HT1080 (cell line): ENCODE measurements around the genes CYP8B1 and TMEM158.

RAMPAGE:
- cytosol, long total RNA, result no peak
- long total RNA, result no peak
- nucleus, long total RNA, result no peak
Observed at GRCh38 chr3:42875725-42876411, at the start of gene CYP8B1. TSS of gene CYP8B1 (minus strand) at chr3:42875879.

DNA sequence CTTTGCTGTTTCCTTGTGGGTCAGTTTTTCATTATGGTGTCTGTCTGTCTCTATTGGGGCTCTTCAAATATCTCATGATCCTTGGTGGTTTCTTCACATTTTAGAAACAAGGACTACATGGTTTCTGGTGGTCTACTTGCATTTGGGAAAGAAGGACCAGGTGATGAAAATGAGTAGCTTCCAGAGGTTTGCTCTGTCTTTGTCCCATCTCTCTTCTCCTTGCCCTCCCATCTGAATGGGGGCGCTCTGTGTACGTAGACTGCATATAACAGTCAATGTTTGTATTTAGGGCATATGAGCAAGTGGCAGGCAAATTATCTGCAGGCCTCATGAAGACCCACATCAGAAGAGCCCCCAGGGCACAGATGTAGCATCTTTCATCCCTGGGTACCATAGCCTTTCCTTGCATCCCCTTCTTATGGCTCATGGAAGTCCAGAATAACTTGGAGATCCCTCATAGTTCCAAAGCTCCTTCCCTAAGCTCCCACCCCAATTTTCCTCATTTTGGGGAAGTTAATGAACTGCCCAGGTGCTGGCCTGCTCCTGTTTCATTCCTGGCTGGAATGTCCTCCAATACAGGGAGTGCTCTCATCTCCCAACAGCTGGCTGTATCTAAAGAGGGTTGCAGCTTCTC lies 113.2 kb downstream of the SNRK start:
RAMPAGE:
- cytosol, long total RNA, result no peak
- long total RNA, result no peak
- nucleus, long total RNA, result no peak

DNA sequence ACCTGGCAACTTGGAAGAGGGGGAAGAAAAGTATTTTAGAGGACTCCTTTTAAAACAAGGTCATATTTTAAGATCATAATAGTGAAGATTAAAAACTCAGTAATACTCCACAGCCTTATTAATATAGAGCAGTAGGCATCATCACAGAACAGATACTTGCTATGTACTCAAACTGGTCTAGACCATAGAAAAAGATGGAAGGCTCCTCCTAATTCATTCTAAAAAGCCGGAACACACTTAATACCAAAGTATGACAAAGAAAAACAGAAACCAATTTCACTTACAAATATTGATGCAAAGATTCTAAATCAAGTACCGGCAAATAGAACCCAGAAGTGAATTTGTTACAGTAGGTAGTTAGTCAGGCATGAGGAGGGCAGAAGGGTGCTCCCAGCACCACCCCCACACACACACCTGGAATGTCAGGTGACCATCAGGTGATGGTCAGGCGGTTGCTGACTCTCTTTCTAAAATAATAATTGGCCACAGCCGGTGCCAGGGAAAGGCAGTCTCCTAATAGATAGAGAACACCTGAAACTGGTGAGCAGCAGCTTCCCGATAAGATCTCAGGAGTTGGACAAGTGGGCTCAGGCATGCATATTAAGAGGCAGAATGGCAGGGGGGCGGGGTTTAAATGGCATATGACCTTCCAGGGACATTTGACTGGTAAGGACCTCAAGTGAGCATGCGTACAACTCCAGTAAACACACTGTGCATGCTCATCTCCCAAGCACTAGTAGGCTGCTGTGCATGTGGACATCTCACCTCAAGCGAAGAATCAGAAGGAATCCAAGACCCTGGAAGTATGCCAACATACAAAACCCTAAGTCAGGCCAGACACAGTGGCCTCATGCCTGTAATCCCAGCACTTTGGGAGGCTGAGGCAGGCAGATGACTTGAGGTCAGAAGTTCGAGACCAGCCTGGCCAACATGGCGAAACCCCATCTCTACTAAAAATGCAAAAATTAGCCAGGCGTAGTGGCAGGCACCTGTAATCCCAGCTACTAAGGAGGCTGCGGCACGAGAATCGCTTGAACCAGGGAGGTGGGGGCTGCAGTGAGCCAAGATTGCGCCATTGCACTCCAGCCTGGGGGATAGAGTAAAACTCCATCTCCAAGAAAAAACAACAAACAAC lies 131.0 kb downstream of the ANO10 start:
RAMPAGE:
- cytosol, long total RNA, result no peak
- long total RNA, result no peak
- nucleus, long total RNA, result no peak

DNA sequence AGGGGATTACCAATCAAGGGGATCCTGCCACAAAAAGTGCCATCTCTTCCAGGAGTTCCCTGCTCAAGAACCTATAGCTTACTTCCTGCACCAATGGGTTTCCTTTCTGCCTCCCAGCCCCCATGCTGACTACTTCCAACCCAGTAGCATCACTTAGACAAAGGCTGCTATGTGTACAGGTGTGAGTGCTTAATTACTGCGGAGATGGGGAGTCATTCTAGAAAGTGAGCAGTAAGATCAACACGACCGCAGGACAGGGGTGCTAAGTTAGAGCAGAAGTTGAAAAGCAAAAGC lies 49.3 kb downstream of the ANO10 start:
RAMPAGE:
- cytosol, long total RNA, result no peak
- long total RNA, result no peak
- nucleus, long total RNA, result no peak

GRCh38 chr3:43624599-43625388 lies 3.0 kb upstream of the ANO10 start:
RAMPAGE:
- cytosol, long total RNA, result no peak
- long total RNA, result no peak
- nucleus, long total RNA, result no peak

GRCh38 chr3:43714691-43715276 lies 24.0 kb downstream of the ABHD5 start:
RAMPAGE:
- cytosol, long total RNA, result no peak
- long total RNA, result no peak
- nucleus, long total RNA, result no peak

RAMPAGE:
- cytosol, long total RNA, result no peak
- long total RNA, result no peak
- nucleus, long total RNA, result no peak
Observed at GRCh38 chr3:43733637-43734494, 43.1 kb downstream of the ABHD5 start.

RAMPAGE:
- cytosol, long total RNA, result no peak
- long total RNA, result no peak
- nucleus, long total RNA, result no peak
Observed at GRCh38 chr3:43736428-43737132, 45.8 kb downstream of the ABHD5 start.

DNA sequence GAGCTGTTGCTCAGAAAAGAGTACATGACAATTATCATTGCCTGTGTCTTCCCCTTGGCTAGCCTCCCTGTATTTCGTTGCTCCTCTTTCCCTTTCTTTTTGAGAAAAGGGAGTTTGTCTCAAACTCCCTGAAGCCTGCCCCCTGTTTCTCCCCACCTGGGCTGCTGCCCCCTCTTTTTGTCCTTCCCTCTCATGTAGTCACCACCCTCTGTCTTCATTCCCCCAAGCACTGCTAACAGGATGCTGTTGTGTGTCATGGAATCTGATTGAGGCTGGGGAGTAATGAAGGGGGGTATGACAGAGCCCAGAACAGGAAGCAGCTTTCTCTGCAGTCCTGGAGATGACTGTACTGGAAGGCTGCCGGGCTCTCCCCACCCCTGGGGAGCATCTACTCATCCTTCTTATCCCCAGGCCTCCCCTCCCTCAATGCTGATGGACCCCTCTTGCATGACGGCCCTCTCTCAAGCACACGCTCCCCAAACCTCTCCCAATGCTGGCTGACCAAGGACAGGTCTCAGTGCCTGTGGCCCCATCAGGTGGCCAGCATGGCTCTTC lies 181.6 kb downstream of the ABHD5 start:
RAMPAGE:
- cytosol, long total RNA, result start-site peak on the minus strand centred at position 226 of the sequence, 245 bp wide, 13 and 6 reads in 2 replicates
- long total RNA, result no peak
- nucleus, long total RNA, result no peak

RAMPAGE:
- cytosol, long total RNA, result no peak
- long total RNA, result no peak
- nucleus, long total RNA, result no peak
Observed at GRCh38 chr3:43994773-43995516, 246.7 kb upstream of the TOPAZ1 start.

DNA sequence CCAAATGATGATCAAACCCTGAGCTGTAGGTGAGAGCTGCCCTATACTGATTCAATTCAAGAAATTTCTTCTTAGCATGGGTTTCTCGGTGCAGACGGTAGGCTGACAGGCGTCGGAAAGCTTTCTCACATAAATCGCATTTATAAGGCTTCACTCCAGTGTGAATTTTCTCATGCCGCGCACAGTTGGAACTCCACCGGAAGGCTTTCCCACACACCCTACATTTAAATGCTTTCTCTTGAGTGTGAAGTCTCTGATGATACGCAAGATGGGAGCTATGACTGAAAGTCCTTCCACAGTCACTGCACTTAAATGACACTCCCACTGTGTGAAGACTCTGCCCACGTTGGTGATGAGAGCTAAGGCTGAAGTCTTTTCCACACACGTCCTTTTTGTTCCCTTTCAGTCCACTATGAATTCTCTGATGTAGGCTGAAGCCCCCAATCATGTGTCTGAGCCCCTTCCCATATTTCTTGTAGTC lies 29.5 kb downstream of the ZNF445 start:
RAMPAGE:
- cytosol, long total RNA, result no peak
- long total RNA, result no peak
- nucleus, long total RNA, result no peak

GRCh38 chr3:44450237-44451091 lies 27.0 kb downstream of the ZNF445 start:
RAMPAGE:
- cytosol, long total RNA, result no peak
- long total RNA, result no peak
- nucleus, long total RNA, result no peak

DNA sequence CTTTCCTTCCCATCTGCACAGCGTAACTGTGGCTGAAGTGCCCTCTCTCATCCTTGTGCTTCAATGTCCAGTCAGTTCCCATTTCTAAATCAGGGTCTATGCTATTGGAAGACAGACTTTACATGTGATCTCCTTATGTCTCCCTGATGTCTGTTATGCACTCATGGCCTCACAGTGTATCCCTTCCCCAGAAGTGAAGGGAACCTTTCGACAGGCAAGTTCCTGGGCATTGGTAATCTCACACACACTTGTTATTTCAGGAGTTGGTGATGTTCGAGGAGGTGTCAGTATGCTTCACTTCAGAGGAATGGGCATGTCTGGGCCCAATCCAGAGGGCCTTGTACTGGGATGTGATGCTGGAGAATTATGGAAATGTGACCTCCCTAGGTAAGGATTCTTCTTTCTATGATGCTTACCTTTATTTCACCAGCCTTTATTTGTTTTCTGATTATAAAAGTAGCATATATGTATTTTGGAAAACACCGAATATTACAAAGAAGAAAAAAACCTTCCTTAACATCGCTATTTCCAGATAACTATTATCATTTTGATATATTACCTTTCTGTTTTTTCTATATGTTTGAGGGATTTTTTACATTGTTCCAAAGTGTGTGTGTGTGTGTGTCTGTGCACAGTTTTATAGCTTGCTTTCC lies 7.5 kb downstream of the ZNF197 start:
RAMPAGE:
- cytosol, long total RNA, result no peak
- long total RNA, result no peak
- nucleus, long total RNA, result no peak

DNA sequence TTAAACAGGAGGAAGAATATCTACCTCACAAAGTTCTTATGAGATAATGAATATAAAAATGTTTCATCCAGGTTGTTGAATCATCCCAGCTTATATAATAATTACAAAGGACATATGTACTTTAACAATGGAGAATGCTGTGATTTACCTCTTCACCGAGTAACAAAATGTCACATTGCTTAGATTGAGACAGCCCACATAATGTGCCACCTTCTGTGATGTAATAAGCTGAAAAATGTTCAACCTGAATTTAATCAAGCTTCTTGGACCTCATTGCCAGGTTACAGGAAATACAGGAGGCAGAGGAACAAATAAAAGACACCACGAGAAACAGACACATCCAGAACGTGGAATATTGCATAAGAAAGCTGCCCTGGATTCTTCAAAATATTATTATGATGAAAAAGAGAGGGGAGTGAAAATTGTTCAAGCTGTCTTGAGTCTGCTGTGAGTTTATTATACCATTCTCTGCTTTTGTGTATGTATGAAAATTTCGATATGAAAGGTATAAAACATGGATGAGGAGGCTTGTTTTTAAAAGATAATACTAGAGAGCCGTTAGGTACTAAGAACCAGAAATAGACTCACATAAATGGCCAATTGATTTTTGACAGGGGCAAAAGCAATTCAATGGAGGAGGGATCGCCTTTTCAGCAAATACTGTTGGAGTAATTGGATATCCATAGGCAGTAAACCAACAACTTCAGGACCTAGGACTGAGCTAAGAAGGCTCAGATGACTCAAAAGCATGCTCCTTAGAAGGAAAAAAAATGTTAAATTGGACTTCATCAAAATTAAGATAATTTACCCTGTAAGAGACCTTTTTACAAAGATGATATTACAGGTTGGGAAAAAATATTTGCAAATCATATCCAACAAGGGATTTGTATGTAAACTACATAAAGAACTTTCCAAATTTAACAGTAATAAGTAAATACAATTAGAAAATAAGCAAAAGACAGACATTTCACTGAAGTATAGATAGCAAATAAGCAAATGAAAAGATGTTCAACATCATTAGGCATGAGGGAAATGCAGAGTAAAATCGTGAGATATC lies 2.0 kb upstream of the ZNF35 start:
RAMPAGE:
- cytosol, long total RNA, result no peak
- long total RNA, result no peak
- nucleus, long total RNA, result no peak

RAMPAGE:
- cytosol, long total RNA, result no peak
- long total RNA, result no peak
- nucleus, long total RNA, result no peak
Observed at GRCh38 chr3:44685280-44685992, 27.0 kb upstream of the ZNF502 start.

DNA sequence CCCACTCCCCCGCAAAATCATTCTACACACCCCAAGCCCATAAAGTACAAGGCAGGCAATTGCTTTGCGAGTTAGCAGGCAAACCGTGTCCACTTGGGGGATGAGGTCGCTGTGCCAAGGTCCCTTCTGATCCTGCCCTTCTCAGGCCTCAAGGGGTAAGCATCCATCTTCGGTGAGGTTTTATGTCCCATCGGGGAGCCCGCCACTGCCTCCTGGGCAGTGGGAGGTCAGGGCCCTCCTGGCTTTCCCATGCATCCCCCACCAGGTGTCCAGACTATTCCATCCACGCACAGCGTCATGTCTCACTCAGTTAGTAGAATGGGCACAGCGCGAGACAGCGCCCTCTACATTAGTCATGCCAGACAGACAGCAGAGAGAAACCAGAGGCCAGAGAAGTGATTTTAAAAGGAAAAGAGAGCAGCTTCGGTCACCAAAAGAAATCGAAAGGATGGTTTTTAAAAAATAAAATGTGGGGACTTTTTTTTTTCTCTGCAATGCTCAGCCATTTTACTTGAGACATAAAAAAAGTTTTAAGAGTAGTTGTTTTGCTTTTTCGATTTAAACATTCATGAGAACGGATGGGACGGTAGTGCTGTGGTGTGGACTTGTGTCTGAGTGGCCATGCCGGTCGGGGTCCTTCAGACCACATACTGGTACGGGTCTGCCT lies 49.8 kb downstream of the ZDHHC3 start:
RAMPAGE:
- cytosol, long total RNA, result no peak
- long total RNA, result no peak
- nucleus, long total RNA, result no peak

DNA sequence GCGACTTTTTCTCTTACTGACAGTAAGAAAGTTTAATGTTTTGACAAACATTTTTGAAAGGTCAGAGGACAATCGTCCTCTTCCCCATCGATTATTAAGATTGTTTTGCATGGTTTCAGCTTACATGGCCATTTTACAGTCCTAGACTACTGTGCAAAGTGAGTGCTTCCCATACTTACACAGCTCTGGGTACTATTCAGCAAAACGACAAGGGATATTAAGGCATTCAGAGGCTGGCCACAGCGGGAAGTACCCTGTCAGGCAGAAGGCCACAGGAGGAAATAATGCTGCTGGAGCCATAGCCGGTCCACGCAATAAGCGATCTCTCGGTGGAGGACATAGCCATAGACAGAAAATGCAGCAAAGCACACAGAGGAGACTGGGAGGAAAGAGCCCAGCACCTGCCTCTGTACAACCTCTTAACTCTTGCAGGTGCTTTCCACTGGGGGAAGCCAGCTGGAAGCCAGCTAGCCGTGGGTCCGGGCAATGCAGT lies 19.7 kb downstream of the CLEC3B start:
RAMPAGE:
- cytosol, long total RNA, result no peak
- long total RNA, result no peak
- nucleus, long total RNA, result no peak

GRCh38 chr3:45092665-45093338 lies 53.4 kb downstream of the CDCP1 start:
RAMPAGE:
- cytosol, long total RNA, result no peak
- long total RNA, result no peak
- nucleus, long total RNA, result no peak

DNA sequence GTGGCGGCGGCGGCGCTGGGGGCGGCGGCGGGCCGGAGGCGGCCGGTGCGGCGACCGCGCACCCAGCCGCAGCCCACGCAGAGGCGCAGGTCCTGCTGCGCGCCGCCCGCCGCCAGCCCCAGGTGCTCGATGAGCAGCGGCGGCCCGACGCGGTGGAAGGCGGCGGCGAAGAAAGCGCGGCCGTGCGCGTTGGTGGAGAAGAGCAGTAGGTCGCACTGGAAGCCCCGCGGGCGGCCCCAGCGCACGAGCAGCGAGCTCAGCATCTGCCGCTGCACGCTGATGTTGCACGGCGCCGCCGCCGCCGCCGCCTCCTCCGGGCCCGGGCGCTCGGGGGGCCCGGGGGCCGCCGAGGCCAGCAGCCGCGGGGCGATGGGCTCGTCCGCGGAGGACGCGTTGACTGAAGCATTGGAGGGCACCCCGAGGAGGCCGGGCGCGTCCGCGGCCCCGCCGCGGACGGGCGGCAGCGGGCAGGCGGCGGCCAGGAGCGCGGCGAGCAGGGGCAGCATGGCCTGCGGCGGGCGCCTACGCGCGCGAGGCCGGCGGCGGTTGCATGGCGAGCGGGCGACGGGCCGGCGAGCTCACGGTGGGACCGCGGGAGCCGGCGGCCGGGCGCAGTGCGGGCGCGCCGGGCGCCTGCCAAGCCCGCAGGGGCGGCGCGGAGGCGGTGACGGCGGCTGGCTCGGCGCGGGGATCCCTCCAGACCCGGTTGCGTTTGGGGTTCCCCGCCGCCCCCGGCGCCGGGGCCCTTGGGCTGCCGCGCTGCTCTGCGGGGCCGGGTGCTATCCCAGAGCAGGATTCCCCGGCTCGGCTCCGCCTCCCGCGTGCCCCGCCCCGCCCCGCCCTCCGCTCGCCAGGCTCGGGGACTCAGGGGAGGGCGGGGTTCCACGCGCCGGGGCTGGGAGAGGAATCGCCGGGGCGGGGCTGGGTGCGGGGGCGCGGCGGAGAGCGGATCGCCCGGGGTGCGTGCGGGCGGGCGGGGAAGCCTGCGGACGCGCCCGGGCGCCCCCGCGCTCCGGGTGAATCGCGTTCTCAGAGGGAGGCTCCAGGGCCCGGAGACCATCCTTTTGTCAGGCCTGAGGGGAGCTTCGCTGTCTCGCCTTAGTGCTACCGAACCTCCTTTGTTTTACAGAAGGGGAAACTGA lies at the start of gene TMEM158:
Gene TMEM158 (minus strand): TSS at position 766 of the 1,142 bp plus-strand sequence.
RAMPAGE:
- cytosol, long total RNA, result no peak
- long total RNA, result no peak
- nucleus, long total RNA, result no peak

DNA sequence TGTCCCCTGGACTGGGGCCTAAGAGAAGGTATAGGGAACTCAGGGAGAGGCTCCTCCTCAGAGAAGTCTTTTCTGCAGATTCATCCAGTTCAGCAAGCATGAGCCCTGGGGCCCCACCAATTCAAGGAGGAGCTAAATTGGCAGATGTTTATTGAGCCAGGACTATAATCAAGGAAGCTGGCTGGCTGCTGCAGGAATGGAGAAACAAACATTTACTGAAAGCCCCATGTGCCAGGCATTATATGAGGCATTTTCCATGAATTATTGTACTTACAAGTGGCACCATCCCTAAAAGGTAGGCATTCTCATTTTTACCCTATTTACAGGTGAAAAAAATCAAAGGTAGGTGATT lies 22.0 kb upstream of the LARS2 start:
RAMPAGE:
- cytosol, long total RNA, result no peak
- long total RNA, result no peak
- nucleus, long total RNA, result no peak